ENCODE data around the gene PALLD.

GRCh38 chr4:165292946-165293569 lies 13.6 kb upstream of the GK3 start:
- RRBS, result no CpG with 5 or more reads among the region's 9 CpGs

DNA sequence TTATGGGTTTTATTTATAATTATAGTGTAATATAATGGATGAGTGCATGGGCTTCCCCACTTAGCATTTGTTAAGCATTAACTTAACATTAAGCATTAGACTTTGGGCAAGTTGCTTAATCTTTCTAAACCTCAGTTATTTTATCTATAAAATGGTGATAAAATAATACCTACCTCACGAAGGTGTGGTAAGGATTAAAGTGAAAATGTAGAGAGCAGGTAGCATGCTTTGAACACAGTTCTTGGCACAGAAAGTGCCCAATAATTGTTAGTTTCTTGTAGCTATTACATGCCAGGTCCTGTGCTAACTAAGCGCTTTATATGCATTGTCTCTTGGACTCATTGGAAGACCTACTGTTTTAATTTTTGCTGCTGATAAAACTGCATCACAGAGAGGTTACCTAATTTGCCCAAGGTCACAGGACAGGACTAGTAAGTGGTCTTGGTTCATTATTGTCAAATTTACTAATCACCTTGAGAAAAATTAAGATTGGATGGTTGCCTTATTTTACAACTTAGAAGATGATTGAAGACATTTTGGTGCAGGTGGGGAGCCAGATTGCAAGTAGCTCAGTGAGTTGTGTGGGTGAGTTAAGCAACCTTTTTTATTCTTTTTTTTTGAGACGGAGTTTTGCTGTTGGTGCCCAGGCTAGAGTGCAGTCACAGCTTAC lies 2.8 kb downstream of the MSMO1 start:
- RRBS, result no CpG with 5 or more reads among the region's 3 CpGs

- RRBS, result no CpG with 5 or more reads among the region's 7 CpGs
Observed at GRCh38 chr4:165343139-165343800, 15.8 kb downstream of the MSMO1 start.

- RRBS, result no CpG with 5 or more reads among the region's 7 CpGs
Observed at GRCh38 chr4:165464344-165464862, 85.6 kb downstream of the CPE start.

- RRBS, result no CpG with 5 or more reads among the region's 5 CpGs
Observed at GRCh38 chr4:166045661-166045930, 172.6 kb downstream of the TLL1 start.

DNA sequence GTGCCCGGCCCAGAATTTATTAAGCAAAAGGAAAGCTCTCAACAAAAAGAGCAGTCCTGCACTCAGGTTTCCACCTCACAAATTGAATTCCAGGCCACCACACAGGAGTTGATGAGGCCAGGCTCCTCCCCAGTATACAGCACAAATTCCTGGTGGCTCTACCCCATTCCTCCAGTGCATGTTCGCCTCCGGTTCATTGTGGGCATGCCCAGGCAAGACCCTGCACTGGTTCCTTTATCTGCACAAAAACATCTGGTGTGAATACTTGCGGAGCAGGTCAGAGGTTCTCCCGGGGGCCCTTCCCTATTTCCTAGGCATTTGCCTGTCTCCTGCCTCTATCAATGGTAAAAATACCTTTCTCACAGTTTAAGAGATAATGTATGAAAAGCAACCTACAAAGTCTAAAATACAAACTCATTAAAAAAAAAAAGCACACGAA lies 195.2 kb upstream of the ANXA10 start:
- RRBS, result 100% methylated on average over 1 of the region's 6 CpGs

DNA sequence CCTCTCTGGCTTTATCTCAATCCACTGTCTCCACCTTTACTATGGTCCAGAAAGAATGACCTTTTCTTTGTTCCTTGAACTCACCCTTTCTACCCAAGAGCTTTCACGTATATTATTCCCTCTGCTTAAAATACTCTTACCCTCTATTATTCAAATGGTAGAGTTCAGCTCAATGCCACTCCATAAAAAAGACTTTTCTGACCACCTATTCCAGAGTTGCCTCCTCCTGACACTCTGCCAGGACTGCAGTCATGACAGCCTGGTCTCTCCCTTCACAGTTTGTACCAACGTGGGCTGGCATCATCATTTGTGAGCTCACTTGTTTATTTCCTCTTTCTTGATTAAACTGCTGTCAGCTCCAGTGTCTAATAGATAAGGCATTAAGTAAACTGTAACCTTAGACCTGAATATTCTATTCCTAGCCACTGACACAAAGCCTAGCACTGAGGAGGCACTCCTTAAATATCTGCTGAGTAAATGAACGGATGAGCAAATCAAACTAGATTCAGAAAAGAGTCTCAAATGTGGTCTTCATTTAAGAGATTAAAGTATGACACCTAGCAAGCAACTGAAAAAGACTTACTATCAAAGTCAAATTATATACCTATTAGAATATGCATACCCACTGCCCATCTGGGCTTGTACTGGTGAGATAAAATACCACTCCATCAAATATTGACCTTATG lies 48.7 kb downstream of the DDX60 start:
- RRBS, result no CpG with 5 or more reads among the region's 3 CpGs

- RRBS, result no CpG with 5 or more reads among the region's 3 CpGs
Observed at GRCh38 chr4:168451327-168452260, 28.7 kb downstream of the DDX60L start.

DNA sequence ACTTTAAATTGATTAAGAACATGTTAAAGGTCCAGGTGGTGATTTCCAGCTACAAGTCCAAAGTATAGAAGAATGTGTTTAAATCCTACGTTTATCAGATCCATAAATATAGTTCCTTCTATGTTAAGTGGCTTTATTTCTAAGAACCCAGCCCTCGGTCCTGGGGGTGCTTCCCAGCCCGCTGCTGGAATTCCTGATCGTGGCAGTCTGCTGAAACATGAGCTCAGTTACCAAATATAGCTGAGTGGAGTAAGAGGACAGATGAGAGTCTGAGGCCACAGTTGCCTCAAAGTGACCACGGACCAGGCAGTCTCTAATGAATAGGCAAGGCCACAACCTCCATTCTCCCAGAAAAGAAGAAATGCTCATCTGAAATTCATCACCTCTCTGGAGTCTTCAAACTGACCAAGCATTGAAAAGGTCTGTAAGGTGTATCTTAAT lies at the start of gene PALLD:
PALLD (plus strand) TSS at position 278 of the 441 bp plus-strand sequence.
- RRBS, result no CpG with 5 or more reads among the region's 5 CpGs

GRCh38 chr4:168605374-168605913 lies 108.6 kb downstream of the PALLD start:
- RRBS, result no CpG with 5 or more reads among the region's 4 CpGs

DNA sequence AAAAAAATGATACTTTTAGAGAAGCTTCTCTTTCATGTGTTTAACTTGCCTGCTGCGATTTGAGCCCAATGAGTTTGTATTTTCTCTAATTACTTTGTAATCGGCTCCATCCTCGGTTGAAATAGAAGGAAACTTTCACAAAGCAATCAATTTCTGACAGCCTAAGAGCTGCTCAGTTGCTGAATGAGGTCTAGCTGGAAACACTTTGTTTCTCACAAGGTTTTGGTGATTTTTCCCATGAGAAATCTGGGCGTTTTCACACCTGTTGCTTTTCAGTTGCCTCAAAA lies 135.3 kb downstream of the PALLD start:
- RRBS, result no CpG with 5 or more reads among the region's 4 CpGs

GRCh38 chr4:168651345-168652398 lies 154.8 kb downstream of the PALLD start:
- RRBS, result no CpG with 5 or more reads among the region's 7 CpGs

DNA sequence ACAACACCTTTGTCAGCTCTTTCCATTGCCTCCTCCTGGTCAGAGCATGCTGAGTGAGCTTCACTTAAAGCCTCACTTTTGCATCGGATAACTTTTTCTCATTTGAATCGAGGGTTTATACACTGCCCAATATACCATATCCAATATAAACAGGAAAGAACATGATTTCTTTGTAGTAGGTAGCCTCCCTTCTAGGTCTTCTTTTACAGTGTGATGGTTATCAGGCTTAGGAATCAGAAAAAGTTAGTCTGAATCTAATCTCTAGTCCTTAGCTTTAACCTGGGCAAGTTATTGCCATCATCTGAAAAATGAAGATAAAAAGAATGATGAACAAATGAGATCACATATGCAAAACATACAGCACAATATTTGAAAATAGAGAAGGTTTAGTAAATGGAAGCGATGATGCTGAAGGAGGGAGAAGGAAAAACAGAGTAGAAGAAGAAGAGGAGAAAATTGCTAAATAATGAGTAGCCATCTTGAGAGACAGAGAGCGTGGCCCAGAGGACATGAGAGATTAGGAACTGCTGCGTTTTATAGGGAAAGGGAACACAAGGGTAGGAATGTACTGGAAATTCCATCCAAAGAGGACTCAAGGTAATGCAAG lies 245.1 kb downstream of the CBR4 start:
- RRBS, result no CpG with 5 or more reads among the region's 5 CpGs

DNA sequence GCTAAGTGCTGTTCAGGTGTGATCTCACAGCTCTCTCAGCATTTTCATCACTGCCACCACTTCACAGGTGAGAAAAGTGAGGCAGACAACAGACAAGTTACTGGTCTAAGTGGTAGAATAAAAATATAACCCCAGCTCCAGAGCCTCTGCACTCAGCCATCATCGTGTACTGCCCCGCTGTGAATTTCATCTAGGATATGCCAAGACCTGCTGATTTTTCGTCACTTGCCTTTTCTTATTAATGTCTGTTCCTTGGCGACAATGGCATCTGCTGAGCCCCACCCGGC lies 236.6 kb downstream of the CBR4 start:
- RRBS, result no CpG with 5 or more reads among the region's 5 CpGs

DNA sequence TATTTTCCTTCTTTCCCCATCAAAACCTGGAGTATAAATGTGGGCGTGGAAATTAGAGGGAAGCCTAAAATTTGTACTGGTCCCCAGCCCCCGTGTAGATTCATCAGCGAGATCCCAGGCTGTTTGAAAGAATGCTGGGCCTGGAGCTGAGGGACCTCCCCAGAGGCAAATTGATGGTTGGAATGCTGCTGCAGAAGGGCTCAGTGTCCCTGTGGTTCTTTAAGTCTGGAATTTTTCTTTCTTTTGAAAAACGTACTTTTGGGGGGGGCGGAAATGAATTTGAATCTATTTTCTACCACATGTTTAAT lies 197.3 kb downstream of the CBR4 start:
- RRBS, result no CpG with 5 or more reads among the region's 5 CpGs

- RRBS, result no CpG with 5 or more reads among the region's 8 CpGs
Observed at GRCh38 chr4:168848937-168849296, 161.1 kb downstream of the CBR4 start.

DNA sequence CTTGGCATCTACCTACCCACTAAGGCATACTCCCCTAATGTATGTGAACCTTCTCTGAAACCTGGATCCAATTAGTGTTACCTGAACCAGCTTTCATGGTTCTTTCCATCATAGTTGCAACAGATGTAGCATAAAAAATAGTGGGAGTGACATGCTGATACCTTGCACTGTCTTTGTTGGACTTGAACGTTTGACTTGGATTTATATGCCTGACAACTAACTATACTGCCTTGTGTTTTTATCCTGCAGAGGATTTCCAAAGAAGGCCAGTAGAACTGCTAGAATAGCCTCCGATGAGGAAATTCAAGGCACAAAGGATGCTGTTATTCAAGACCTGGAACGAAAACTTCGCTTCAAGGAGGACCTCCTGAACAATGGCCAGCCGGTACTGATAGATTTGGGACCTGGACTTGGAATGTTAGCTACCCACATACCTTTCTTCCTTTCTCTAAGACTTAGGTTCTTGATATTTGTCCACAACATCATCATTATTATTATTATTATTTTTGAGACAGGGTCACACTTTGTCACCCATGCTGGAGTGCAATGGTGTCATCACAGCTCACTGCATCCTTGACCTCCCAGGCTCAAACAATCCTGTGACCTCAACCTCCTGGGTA lies 119.3 kb downstream of the CBR4 start:
- RRBS, result no CpG with 5 or more reads among the region's 5 CpGs

DNA sequence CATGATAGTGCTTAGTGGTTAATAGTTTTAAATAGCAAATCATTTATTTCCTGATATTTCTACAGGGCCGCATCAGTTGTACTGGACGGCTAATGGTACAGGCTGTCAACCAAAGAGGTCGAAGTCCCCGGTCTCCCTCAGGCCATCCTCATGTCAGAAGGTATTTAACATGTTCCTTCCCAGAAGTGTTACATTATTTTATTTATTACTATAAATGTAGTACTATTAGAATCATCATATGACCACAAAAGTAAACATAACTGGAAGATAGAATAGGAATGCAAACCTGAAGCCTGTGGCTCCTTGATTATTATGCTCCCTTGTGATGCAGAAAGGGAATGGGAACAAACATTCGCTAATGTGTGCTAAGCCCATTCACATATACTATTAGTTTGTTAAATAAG lies 96.2 kb downstream of the CBR4 start:
- RRBS, result no CpG with 5 or more reads among the region's 5 CpGs

- RRBS, result no CpG with 5 or more reads among the region's 10 CpGs
Observed at GRCh38 chr4:169068229-169068781, 58.2 kb upstream of the CBR4 start.

GRCh38 chr4:169079714-169080899 lies 70.1 kb upstream of the CBR4 start:
- RRBS, result no CpG with 5 or more reads among the region's 25 CpGs

Measured in retinal pigment epithelial cell (primary cell).